ENCODE measurements around the genes CSN3, AMTN, MOB1B, ANKRD17 and CXCL2.

DNA sequence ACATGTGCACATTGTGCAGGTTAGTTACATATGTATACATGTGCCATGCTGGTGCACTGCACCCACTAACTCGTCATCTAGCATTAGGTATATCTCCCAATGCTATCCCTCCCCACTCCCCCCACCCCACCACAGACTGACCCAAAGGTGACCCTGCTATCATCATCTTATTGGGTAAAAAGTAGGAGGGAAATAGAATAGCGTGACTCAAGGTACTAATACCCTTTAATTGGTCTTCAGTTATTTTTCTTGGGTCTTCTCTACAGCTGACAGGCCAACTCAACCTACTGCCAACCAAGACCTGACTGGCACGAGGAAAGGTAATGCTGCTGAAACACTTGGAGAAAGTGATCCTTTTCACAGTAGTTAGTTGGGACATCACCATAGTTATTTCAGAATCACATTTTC lies at the start of gene CSN3:
Gene CSN3, plus strand, starts transcription at position 252 of the 408 bp plus-strand sequence.
- RRBS, result no CpG with 5 or more reads among the region's 3 CpGs

- RRBS, result no CpG with 5 or more reads among the region's 3 CpGs
Measured at GRCh38 chr4:70518361-70518885, at the start of gene AMTN. Gene AMTN, plus strand, starts transcription at chr4:70518569.

DNA sequence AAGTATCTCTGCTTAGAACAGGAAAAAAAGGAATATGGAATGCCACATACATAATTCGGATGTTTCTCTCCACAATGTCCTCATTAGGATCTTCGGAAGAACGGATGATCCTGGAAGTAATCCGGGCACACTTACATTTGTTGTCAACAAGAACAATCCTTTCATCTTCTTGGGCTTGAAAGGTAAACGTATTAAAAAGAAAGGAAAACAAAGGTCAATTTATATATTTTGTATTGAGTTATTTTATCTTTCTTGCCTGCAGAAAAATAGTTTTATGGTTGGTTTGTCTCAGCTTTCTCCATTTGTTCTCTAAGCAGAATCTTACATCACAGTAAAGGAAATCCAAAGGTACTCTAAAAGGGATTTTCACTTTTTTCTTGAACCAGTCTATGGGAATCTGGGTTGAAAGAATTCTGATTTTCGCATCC lies 4.3 kb downstream of the JCHAIN start:
- RRBS, result no CpG with 5 or more reads among the region's 6 CpGs

DNA sequence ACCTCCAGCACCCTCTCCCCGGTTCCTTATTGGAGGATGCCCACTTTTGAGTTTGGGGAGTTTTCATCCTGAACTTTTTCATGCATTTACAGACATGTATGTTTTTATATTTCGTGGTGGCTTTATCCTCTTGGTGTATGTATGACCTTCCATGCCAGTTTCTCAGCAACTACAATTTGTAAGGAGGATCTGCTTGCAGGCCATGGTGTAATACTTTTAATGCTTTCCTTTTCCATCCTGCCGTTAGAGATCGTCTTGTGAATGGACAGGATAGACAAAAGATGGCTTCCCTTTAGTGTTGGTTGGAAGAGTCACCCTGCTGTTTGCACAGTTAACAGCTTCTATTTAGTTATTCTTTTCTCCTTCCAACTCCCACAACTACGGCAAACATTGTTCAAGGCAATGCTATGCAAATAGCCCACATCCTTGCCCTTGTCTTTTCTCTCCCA lies 12.3 kb upstream of the RUFY3 start:
- RRBS, result no CpG with 5 or more reads among the region's 5 CpGs

DNA sequence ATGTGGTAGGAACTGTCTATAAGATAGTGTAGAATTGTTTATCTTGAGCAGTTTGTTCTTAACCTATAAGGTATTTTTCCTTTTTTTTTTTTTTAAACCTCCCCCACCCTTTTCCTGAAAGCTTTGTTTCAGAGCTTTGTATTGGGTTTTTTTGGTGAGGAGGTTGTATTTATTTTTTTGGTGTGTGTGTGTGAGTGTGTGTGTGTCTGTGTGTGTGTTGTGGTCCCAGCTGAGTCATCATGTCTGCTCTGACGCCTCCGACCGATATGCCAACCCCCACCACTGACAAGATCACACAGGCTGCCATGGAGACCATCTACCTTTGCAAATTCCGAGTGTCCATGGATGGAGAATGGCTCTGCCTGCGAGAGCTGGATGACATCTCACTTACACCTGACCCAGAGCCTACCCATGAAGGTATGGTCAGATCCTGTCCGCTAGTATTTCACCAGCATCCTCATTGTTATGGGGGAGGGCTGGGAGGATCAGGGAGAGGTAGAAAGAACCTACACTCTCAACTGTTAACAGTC lies 636 bp downstream of the RUFY3 start:
- RRBS, result no CpG with 5 or more reads among the region's 6 CpGs

DNA sequence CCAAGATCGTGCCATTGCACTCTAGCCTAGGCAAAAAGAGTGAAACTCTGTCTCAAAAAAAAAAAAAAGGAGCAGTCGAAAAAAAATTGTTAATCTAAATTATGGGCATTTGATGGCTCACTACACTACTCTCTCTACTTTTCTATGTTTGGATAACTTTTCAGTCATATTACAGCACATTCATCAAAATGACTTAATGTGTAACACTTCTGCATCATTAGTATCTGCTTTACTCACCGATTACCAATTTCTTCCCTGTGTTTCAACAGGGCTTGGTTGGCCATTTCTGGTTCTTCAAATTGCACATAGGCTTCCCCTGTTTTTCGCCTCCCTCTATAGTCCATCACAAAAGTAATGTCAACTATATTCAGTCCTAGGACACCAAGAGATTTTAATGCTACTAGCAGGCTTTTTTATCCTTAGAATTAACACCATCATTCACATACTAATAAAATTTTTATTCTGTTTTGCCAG lies 8.4 kb downstream of the GRSF1 start:
- RRBS, result no CpG with 5 or more reads among the region's 4 CpGs

DNA sequence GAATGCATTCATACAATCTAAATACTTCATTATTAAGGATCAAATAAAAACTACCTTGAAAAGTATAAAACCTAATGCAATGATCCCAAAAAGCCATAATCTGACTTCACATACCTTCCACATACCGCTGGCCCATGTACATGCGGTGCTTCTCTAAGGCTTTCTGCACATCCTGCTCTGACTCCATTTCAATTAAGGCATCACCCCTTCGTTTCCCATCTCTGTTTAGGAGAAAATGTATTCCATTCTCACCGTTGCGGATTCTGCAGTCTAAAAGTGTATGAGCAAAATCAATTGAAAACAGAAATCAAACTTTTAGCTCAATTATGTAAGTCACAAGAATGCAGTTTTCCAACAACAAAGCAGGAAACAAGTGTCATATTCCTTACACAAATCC lies 6.7 kb downstream of the GRSF1 start:
- RRBS, result no CpG with 5 or more reads among the region's 5 CpGs

GRCh38 chr4:70838591-70839175 lies 1.0 kb downstream of the GRSF1 start:
- RRBS, result no CpG with 5 or more reads among the region's 31 CpGs

DNA sequence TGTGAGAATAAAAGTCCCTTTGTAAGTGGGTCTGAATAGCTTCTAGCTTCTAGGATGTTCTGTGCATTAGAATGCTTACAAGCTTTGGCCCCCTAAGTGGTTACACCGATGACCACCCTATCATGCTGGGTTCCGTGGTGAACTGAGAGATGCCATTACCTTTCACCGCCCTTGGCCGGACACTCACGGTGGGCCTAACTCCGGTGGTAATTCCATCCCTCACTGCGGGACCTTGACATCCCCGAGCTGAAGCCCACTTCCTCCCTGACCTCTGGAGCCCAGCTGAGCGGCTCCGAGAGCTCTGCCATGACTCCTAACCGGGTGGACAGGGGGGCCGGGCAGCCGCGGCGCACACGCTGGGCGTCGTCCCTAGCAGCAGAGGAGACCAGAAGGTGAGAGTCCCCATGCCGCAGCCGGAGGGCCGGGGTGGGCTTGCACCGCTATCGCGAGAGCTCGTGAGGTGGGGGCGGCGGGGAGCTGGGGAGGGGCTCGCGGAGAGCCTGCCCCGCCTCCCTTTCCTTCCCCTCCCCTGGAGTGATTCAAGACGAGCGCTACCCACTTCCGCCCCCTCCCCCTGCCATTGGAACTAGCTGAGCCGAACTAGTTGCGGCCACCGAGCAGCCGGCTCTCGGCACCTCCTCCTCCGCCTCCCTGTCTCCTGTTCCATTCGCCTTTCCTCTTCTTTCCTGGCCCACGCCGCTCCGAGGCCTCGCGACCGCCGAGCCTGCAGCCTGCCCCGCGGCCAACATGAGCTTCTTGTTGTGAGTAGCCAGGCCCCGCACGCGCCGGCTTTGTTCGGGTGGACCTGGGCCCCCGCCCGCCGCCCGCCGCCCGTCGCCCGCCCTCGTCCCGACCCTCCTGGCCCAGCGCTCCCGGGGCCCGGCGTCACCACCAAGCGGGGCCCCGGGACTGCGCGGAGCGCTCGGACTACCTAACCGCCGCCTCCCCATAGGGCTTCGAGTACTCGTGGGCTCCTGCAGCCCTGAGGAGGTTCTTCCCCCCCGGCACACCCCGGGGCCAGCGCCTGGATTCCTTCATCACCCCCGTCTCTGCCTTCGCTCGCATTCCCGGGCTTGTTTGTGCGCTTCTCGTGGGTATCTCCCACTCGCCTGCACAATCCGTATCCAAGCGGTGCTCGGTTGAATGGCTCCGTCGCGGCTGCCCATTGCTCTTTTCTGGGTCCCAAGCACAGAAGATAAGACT lies at the start of gene MOB1B:
Gene MOB1B, plus strand, starts transcription at position 580 of the 1,203 bp plus-strand sequence.
- RRBS, result 1% methylated on average over 34 of the region's 94 CpGs

DNA sequence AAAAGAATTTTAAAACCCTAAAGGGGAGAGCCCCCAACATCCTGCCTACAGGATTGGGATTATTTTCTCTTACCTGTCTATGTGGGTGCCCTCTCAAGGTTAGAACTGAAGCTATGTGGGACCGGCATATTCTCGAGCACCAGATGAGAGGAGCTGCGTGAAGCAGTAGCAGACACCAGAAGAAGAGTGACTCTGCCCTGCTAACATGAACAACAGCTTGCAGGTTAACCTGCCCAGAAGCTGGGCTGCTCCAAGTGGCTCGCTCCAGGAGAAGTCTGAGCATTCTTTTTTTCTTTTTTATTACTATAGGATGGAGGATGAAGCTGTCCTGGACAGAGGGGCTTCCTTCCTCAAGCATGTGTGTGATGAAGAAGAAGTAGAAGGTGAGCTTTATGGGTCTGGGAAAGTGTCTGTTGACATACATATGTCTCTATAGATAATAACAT lies 49.2 kb downstream of the SLC4A4 start:
- RRBS, result no CpG with 5 or more reads among the region's 4 CpGs

GRCh38 chr4:71614724-71615339 lies 169.0 kb downstream of the GC start:
- RRBS, result no CpG with 5 or more reads among the region's 3 CpGs

DNA sequence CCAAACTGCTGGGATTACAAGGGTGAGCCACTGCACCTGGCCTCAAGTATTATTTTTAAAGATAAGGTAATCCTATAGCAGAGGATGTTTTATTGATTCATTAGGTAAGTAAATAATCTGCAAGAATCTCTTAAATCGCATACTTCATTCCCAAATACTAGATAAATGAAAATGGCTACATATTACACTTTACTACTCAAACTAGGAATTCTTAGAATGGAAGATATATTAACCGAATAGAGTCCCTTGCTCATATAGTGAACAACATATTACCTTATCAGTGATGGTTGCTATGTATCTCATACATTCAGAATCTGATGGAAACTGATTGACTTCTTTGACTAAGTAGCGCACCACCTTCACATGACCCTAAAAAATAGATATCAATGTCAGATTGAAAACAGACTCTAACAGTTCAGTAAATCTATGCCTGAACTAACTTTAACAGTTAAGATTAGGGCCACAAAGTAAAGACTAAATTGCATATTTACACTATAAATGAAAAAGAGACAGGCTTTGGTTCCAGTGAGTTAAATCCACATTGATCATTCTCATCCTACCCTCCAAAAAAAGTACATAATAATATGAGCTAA lies 46.1 kb upstream of the COX18 start:
- RRBS, result no CpG with 5 or more reads among the region's 3 CpGs

DNA sequence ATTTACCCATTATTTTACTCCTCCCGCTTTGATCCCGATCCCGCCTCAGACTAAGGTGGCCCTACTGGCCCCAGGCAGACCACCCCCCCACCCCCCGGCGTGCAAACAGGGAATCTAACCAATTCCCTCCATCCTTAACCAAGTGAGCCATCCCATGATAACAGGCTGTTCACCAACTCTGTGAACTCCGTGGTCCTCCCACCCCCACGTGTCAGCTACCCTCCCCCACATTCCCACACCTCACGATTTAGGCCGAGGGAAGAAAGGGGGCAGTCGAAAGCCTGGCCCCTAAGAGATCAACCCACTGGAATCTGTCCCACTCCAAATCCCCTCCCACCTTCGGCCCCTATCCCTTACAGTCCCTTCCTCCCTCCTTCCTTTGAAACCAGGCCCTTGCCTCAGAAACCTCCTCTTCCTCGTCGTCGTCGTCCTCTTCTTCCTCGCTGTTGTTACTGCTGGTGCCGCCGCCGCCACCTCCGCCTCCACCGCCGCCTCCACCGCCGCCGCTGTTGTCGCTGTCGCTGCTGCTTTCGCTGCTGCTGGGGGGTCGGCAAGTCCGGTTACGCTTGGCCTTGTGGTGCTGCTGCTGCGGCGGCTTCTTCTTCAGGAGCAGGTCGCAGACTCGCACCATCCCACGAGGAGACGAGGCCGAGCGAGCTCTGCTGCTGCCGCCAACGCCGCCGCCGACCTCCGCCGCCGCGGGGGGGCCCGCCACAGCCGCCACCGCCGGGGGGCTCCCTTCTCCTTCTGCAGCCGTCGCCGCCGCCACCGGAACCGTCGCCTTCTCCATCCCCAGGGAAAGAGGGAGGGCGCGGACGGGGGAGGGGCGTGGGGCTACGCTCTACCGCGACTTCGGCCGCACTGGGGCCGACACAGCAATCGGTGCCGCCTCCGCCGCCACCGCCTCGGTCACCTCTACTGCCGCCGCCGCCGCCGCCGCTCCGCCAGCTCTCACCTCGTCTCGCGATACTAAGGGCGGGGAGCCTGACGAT lies at the start of gene ANKRD17:
Gene ANKRD17, minus strand, starts transcription at position 920 of the 992 bp plus-strand sequence.
- RRBS, result 3% methylated on average over 6 of the region's 87 CpGs

DNA sequence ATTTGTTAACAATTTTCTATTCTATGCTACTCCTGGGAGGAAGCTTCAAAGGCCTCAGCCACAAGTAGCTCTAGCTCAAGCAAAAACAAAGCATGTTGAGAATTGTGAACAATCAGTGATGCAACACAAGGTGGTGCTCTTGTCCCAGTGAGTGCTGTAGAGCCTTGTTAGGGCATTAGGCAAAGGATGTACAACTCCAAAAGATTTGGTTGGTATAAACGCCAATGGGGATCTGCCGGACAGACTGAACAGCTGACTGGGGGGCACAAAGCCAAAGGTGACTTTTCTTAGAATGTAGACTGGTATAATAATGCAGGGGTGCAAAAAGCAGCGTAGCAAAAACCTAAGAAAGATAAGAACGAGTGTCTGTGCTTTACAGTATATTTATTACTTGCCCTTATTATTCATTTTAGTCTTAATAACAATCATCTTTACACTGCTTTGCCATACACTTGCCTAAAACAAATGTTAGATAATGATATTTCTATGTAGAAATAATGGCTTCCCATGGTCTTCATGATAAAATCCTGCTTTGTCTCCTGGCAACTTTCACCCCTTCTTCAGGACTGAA lies 62.6 kb upstream of the ALB start:
- RRBS, result no CpG with 5 or more reads among the region's 4 CpGs

GRCh38 chr4:73397537-73397997 lies 6.5 kb upstream of the ALB start:
- RRBS, result no CpG with 5 or more reads among the region's 1 CpG

GRCh38 chr4:73589268-73589871 lies 30.9 kb downstream of the RASSF6 start:
- RRBS, result no CpG with 5 or more reads among the region's 4 CpGs

DNA sequence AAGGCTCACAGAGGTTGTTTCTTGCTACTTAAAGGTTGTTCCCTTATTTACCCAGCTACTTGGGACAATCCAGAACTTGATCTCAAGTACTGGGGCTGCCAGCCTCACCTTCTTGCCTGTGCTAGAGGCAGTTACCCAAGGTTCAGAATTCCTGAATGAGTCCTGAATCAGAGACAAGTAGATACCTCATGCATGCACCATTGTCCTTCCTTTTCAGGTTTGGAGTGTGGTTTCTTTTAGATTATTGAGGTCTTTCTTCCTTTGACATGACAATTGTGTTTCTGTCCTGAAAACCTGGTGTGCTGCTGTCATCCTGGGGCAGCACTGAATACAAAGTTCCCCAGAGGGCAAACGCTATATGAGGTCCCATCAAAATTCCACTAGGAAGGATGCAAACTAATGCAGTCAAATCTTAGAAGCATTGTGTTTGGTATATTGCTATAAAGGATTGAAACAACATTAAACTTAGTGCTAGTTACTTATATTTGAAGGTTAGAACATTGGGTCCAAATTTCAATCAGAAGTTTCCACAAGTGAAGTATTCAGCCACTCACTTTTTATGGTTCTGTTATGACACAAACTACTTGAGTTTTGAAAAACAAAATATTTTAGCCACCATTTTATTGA lies 3.4 kb downstream of the CXCL2 start:
- RRBS, result no CpG with 5 or more reads among the region's 1 CpG

DNA sequence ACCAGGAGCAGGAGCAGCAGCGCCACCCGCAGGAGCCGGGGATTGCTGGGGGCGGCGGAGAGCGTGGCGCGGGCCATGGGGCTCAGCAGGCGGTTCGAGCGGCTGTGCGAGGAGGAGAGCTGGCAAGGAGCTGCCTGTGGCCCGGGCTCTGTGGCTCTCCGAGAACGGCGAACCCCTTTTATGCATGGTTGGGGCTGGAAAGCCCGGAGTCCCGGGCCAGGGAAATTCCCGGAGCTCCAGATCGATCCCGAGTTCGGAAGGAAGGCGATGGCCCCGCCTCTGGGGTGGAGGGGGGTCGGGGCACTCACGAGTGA lies at the start of gene CXCL2:
Gene CXCL2, minus strand, starts transcription at position 152 of the 314 bp plus-strand sequence.
- RRBS, result 1% methylated on average over 7 of the region's 26 CpGs

GRCh38 chr4:74166444-74167590 lies 8.9 kb downstream of the MTHFD2L start:
- RRBS, result 100% methylated on average over 2 of the region's 4 CpGs

DNA sequence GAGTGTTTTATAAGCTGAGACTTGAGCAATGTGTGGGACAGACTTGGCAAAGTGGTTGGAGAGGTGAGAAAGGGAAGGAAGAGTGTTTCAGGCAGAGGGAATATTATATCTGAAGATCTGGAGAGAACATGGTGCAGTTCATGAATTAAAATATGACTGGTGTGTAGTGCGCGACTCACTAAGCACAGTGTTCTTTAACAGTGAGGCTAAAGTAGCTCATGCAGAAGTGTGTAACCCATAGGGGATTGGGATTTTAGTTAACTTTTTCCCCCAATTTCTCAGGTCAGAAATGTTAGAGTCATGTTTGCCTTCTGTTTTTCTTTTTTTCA lies 9.6 kb downstream of the MTHFD2L start:
- RRBS, result no CpG with 5 or more reads among the region's 2 CpGs